Vein endothelial cell (primary cell): ENCODE measurements around the genes STEEP1 and CT47A1.

DNA sequence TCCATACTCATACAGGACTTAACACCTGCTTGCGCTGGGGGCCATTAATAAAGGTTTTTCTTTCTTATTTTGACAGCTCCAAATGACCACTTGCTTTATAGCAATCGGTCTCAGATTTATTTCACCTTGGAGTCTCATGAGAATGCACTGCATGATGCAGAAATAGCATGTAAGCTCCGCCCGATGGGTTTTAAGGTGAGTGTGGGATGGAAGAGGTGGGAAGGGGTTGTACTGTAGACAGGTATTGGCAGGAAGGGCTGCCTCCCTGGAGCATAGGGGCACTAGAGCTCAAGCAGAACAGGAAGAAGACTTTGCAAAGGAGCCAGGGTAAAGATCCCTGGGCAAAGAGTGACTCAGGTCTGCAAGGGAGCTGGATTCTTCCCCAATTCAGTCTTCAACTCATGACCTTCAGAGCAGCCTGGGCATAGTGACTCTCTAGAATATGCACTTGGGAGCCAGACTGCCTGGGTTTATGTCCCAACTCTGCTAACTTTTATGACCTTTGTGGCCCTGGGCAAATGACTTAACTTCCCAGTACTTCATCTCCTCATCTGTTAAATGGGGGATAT is 3.9 kb downstream of the LONRF3 start:
- CAGE, long polyA plus RNA: no peak

- CAGE, long polyA plus RNA: no peak
Observed at GRCh38 chrX:118992005-118993124, 17.9 kb downstream of the LONRF3 start.

DNA sequence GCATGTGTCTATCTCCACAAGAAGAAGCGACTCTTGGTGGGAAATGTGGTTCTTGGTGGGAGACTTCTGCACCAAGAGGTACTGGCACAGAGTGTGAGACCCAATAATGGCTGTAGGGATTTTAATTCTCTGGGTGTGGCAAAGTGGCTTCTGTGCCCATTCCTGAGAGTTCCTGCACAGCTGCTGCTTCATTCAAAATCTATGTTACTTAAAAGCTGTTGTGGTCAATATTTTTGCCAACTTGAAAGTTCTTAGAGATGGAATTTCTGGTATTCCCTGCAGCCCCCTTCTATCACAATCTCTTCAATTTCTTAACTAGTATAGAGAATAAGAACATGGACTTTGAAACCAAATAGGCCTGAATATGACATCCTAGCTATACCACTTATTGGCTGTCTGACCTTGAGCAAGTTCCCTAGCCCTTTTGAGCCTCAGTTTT is 26.1 kb downstream of the KIAA1210 start:
- CAGE, long polyA plus RNA: no peak

- CAGE, long polyA plus RNA: no peak
Observed at GRCh38 chrX:119207499-119208090, 28.5 kb upstream of the PGRMC1 start.

GRCh38 chrX:119243487-119244150 is 7.5 kb downstream of the PGRMC1 start:
- CAGE, long polyA plus RNA: no peak

DNA sequence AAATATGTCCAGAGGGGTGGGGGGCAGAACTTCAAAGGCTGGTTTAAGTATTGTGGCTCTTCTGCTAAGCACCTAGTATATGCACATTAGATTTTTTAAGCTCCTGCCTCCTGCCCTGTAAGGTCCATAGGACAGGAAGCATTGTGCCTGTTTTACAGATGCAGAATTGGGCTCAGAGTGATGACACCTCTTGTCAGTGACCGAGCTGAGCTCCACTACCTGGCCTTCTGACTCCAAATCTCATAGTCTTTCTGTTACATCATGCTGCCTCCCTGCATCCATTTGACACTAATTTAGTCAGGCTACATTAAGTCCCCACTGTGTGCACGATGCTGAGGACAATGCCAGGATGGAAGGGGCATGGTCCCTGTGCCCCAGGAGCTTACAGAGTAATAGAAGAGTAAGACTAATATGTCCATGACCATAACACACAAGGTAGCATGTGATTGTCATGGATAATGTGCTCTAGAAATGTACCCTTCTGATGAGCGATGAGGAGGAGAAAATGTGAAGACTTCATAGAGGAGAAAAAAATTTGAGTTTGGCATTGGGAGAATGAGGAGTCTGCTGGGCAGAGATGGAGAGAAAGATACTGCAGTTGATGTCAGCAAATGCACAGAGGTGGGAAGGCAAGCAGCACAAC is 2.0 kb downstream of the SLC25A43 start:
- CAGE, long polyA plus RNA: no peak

GRCh38 chrX:119482163-119483137 is 14.2 kb downstream of the SLC25A5 start:
- CAGE, long polyA plus RNA: no peak

DNA sequence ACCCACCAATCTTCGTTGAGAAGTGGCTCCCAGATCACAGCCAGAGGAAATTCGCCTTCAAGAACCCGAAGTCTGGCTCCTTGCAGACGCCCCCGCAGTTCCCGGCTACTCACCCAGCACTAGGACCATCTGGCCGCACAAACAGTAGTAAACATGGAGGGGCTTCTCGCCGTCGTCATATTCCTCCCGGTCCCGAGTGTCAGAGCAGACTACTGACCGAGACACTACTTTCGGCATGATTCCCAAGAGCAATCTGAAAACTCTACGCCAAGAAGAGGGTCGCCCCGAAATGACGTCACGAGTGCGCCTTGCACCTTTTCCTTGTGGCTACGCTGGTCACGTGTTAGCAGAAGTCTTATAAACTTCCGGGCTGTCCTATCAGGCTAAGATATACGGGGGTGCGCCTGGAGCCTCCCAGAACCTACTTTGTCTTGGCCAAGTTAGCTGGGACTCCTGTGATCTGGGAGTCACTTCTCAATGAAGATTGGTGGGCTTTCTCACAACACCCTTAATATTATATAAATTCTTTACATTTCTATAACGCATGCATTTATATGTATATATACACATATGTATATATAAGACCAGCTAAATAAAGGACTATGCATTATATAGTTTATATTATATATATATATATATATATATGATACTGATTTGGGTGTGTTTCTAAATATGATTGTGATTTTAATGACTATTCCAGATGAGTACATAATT is at the start of gene STEEP1:
Gene STEEP1 (minus strand): TSS at position 291 of the 714 bp plus-strand sequence.
- CAGE, long polyA plus RNA: no peak

DNA sequence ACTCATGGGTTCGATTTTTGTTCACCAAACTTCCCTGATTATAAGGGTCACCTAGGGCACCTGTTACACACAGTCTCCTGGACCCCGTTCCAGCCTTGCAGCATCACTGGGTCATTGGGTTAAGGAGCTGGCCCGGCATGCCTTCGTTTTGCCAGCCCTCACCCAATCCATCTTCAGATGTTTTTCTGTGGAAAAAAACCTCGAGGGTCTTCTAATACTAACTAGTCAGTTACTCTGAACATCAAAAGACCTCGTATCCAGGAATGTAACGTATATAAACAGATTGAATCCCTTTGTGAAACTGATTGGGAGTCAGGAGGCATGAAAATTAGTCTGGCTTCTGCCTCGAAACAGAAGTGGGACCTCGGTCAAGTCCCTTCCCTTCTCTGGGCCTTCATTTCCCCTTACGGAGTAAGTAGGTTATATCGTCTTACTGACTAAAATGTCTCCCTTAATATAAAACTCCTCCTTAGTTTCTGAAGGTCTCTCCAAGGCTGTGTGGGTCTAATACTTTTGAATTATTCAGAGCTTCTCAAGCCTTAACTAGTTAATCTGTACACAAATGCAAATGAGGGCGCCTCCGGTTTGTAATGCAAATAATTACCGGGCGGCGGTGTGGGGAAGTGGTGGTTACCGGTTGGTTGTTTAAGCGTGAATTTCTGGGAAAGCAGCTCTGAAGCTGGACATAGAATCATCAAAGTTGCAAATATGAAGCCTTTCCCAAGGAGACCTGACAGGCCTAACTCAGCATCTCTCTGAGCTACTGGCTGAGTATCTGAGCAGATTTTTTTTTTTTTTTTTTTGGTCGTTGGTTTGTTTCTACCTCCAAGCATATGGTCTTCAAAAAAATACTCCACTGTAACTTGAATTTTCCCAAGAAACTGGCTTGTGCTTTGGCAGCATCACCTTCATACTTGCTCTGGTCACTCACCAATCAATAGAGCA is 43.3 kb downstream of the UBE2A start:
- CAGE, long polyA plus RNA: no peak

DNA sequence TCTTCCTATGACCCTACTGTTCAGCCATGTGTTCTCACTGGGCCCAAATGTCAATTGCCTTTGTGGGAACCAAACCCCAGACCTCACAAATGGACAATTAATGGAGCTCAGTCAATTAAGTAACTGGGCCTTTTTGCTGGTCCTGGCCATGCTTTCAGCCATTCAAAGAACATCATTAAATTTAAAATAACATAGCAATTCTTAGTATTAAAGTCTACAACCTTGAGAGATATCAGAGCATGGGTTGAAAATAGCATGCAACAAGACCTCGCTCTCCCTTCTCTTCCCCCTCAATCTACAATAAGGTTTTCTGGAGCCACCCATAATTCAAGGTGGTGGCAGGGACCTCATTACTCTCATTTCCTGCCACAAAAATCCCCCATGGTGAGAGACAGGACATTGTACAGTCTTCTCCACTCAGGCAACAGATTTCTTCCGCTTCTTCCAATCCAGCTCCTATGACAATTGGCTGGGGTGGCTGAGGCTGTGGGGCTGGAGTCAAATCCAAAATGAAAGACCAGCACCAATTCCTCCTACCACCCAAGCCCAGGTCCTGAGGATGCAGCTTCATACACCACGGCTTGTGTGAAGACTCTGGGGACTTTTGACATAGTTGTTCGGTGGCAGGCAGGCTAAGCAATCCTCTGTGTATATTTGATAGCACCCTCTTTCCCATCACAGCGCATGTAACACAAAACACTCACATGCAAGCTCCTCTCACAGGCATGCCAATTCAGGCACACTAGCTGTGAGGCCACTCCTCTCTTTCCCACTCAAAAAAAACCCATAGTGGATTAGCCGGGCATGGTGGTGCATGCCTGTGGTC is 46.5 kb downstream of the SEPTIN6 start:
- CAGE, long polyA plus RNA: no peak

- CAGE, long polyA plus RNA: no peak
Observed at GRCh38 chrX:119686005-119686899, 6.7 kb downstream of the SEPTIN6 start.

DNA sequence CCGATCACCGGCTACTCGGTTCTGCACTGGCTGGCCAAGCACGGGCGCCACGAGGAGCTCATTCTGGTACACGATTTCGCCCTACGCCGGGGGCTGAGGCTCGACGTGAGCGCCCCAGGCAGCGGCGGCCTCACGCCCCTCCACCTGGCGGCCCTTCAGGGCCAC is 594 bp downstream of the SOWAHD start:
- CAGE, long polyA plus RNA: no peak

DNA sequence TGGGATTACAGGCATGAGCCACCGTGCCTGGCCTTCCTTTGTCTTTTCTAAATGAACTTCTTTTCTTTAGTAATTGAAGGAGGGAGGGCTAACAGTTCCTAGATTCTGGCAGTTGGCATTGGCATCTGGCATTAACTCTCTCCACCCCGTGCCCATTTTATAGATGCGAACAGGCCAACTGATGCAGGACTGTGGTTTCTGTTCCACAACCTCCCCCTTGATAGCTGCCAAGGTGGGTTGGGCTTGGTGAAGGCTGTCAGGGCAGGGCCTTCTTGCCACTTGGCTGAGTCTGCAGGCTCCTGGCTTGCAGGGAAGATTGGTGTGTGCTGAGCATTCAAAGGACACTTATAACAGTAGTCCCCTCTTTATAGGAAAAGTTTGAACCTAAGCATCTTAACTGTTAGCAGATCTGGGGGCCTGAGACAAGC is 4.3 kb downstream of the SOWAHD start:
- CAGE, long polyA plus RNA: no peak

DNA sequence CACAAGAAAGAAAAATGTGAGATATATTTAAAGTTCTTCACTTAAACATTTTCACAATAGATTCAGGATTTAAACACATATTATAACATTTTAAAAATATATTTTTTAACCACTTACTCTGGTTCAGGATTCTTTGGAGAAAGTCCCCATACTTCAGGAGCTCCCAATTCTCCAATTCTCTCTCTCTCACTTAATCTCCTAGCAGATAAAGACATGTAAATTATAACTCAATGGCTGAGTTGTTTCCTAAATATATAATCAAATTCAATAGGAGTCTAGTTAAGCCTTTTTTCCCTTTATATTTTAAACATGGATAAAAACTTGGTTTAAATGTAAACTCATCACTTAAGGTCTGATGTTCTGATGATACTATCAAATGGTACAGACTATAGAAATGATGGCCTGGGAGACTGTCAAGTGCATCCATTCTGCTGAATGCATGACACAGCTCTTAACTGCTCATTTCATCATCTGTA is 4.9 kb downstream of the NKAP start:
- CAGE, long polyA plus RNA: no peak

GRCh38 chrX:120143718-120144885 is 14.3 kb upstream of the RHOXF2 start:
- CAGE, long polyA plus RNA: no peak

DNA sequence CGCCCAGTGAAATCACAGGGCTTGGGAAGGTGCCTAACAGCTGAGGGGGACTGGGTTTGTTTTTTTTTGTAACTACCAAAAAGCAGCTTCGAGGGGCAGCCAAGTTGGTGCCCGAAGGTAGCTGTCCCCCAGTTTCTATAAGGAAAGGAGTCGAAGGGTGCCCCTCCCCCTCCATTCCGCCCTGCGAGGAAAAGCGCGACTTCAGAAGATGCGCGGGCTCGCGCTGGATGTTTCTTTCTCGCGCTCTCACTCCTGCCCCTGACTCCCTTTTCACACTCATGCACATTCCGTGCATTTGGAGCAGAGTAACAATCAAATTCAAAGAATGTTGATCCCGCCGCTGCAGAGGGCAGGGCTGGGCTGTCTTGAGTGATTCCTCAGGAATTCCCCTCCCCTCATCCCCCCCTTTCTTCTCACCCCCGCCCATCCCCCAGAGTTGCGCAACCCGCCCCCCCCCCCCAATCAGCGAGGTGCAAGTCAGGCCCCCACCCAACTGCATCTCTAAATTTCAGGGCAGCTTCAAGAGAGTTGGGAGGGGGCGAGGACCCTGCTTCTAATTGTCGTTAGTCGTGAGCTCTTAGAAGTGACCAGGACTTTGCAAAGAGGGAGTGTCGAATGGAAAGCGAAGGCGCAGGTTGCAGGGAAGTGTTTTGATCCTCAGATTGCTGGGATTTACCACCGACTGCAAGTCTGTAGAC is 830 bp downstream of the TMEM255A start:
- CAGE, long polyA plus RNA: no peak

DNA sequence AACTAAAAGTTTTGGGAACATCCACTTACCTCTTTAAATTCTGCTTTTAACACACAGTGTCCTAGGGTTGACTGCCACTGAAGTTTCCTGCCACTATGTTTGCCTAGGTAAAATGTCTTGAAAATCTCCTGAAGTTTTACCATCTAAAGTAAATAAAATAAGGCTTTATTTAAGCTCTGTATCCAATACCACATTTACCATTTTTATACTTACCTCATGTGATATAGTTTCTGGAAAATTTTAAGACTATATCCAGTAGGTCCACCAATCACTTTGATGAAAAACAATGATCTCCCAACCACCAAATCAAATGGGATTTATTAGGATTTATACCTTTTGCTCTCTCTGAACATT is 25.0 kb downstream of the CUL4B start:
- CAGE, long polyA plus RNA: no peak

GRCh38 chrX:120604204-120604996 is 499 bp downstream of the MCTS1 start:
- CAGE, long polyA plus RNA: no peak

DNA sequence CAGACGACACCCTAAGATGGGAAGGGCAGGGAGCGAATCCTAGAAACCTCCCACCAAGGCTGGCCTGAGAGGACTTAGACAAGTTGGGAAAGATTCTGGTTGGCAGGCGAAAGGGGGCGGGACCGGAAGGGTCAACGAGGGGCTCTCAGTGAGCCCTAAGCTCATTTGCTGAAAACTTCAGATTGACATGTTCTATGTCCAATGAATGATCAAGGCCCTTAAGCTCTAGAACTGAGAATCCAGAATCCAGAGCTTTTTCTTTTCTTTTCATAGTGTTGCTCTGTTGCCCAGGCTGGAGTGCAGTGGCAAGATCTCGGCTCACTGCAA is at the start of gene CT47A1:
Gene CT47A1 (minus strand): TSS at position 76 of the 327 bp plus-strand sequence.
- CAGE, long polyA plus RNA: no peak

DNA sequence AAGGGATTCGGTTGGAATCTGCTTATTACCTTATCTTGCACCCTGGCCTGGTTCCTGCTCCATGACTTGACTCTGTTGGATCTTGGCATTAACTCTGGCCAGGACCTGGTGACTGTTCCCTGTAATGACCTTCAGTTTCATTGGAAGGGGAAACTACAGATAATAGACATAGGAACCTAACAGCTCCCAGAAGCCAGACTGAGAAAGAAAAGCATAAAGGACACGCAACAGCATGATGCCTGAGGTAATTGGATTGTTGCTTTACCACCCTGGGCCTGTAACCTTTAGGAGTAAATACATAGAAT is 762.3 kb upstream of the GRIA3 start:
- CAGE, long polyA plus RNA: no peak